B cell (primary cell): ENCODE data around the gene LRRN3.

GRCh38 chr7:108135498-108136053, 5.4 kb upstream of the LAMB4 start:
- PRO-cap, result bidirectional peak, plus-strand start at chr7:108135802, minus-strand start at chr7:108135725
- CAGE, long polyA plus RNA, result no peak

DNA sequence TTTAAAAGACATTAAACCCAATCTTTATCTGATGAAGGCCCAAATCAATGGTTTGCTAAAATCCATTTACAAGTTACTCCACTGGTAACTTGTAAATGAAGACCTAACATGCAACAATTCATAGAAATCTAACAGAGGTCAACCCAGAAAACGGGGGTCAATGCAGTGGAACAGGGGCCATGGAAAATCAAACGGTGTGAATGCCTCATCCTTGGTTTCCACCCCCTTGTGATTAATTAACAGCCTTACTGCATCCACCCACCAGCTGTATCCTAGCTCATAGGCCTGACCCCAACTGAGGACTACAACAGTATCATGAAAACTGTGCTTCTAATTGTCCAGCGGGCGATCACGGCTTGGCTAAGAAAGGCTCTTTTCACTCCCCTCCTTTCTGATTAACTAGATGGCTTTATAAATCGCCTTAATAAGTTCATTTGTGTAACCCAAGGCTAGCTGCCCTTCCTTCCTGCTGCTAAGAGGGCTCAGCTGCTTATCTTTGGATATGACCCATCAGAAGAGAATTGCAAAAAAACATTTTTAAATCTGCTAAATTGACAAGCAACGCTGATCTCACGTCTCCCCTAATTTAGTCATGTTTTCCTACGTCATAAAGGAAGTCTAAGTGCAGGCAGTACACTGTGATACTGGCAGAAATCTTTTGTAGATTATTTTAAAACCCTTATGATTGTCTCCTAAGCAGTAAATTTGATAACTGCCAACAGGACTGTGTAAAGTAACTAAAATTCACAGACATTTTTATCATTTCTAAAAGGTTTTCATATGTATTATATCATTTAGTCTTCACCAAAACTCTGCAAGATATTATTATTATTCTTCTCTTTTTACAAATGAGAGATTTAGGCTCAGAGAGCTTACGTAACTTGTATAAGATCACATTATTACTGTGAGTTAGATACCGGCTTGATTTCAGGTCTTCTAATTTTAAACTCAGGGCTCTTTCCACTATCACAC, 163.0 kb downstream of the NRCAM start:
- PRO-cap, result no peak
- CAGE, long polyA plus RNA, result no peak

GRCh38 chr7:108294562-108295113, 161.6 kb downstream of the NRCAM start:
- PRO-cap, result no peak
- CAGE, long polyA plus RNA, result no peak

DNA sequence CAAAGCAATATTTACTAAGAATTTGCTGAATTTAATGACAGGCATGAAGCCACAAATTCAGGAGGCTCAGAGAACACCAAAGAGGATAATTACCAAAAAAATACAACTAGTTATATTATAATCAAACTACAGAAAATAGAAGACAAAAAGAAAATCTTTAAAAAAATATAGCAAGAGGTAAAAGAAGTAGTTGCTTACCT, 1127.7 kb downstream of the DNAJB9 start:
- PRO-cap, result no peak
- CAGE, long polyA plus RNA, result no peak

DNA sequence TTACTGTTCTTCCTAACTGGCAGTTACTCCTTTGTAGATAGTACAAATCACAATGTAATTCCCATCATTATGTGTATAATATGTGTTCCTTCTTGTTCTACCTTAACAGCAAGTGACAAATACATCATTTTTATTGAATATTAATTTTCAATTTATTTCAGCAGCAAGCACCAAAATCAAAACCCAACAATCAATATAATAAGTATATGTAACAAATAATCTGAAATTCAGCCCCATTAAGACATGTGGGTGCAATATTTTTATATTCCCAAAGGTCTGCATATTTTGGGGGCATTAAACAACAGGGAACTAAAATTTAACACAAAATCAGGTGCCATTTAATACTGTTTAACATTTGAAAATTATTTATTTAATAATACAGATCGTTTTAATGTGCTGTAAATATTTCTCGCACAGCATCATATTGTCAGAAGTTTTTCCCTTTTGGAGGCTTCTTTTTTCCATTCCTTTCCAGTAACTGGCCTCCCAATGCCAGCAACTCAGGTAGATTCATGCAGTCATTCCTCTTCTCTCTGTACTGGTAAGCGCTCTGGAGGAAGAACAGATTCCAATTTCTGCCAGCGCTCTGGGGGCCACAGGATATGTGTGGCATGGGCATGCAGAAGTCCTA, 427.7 kb upstream of the LRRN3 start:
- PRO-cap, result no peak
- CAGE, long polyA plus RNA, result no peak

- PRO-cap, result no peak
- CAGE, long polyA plus RNA, result no peak
Measured at GRCh38 chr7:111082340-111082734, 8.6 kb upstream of the LRRN3 start.

DNA sequence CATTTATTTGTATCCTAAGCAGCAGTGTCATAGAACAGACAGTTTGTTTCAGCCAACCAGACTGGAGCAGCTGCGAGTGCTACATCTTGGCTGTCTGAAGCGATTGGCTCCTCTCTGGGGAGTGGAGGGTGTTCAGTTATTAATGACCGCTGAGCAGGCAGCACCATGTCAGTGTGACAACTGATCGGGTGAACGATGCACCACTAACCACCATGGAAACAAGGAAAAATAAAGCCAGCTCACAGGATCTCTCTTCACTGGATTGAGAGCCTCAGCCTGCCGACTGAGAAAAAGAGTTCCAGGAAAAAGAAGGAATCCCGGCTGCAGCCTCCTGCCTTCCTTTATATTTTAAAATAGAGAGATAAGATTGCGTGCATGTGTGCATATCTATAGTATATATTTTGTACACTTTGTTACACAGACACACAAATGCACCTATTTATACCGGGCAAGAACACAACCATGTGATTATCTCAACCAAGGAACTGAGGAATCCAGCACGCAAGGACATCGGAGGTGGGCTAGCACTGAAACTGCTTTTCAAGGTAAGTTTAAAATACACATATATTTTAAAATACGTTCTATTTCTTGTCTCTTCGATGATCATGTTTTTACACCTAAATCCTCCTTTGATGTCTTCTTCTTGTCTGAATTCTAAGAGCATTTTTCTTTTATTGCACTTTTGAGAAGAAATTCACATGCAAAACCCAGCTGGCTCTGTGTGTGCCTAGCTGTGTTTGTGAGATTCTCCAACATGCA, at the start of gene LRRN3:
Gene LRRN3, plus strand, starts transcription at position 168 of the 759 bp plus-strand sequence.
- PRO-cap, result no peak
- CAGE, long polyA plus RNA, result no peak

GRCh38 chr7:111226160-111226560, 135.2 kb downstream of the LRRN3 start:
- PRO-cap, result no peak
- CAGE, long polyA plus RNA, result no peak

DNA sequence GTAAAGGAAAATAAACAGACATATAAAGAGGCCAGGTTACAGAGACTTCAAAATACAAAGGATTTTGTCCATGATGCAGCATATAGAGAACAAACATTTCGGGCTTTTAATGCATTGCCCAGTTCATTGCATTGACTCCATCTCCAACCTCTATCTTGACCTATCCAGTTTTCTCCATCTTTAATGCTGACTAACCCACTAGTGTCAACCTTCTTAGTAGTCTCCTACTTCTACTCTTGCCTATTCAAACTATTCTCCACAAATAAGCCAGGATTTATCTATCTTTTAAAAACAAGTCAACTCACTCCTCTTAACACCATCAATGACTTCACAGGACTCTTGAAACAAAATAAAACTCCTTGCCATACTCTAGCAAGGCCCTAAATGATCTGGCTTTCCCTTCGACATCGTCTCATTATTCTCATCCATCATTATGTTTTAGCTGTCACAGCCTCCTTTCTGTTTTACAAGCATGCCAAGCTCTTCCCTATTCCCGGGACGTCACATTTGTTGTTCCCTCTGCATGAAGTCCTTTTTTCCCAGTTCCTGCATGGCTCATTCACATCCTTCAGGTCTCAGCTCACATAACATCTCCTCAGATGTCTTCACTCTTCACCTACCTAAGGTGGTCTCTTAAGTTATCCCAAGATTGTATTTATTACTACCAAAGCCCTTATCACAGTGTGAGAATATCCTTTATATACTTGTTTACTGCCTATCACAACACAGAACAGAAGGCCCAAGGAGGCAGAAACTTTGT, 189.0 kb downstream of the LRRN3 start:
- PRO-cap, result no peak
- CAGE, long polyA plus RNA, result no peak

- PRO-cap, result no peak
- CAGE, long polyA plus RNA, result no peak
Measured at GRCh38 chr7:111392422-111393104, 169.7 kb downstream of the IMMP2L start.

DNA sequence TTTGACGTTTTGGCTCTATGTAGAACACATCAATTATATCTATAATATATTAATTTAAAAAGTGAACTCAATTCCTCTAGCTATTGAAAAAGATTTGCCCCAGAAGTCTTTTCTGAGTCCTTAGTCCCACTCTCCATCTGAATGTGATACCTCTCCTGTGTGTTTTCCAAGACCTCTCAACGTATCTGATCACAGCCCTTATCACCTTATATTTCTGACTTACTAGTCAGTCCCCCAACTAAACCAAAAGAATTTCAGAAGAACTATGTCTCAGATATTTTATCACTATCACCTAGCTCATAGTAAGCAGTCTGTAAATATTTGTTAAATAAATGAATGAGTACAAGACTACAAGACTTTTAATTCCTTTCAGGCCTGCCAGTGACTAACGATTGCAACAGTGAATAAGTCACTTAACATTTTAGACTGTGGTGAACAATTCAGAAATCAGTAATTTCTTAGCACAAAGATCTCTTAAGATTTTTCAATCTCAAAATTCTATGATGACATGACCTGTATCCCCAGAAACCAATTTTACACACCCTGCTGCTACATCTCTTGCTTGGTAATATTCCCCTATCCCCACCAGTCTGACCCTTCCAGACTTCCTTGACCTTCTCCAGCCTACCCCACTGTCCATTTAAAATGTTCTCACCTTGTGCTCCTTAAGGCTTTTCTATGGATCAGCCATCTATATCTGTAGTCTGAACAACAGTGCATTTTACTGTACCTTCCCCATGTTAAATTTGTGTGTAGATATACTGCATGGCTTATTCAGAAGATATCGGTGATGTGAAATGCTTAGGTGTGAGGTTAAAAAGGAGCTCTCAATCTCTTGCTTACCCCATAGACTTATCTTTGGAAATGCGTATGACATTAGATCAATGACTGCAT, 162.1 kb downstream of the IMMP2L start:
- PRO-cap, result no peak
- CAGE, long polyA plus RNA, result no peak

DNA sequence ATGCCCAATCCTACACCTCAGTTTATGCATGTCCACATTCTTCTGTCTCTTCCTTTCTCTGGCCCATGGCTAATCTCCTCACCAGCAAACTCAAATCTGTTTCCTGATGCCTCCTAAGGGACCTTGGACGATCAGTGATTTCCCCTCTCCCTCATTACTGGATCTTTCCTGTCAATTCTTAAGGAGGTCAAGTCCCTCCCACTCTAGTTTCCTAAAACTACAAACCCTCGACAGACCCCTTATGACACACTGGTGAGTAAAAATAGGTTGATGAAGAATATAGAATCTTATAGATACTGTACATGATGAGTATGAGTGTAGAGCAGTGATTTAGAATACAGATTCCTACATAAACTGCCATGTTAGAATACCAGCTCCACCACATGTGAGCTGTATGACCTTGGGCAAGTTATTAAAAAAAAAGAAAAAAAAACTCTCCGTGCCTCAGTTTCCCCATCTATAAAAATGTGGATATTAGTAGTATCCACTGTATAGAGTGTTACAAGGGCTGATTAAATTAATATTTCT, 236.2 kb downstream of the DOCK4 start:
- PRO-cap, result no peak
- CAGE, long polyA plus RNA, result no peak

- PRO-cap, result no peak
- CAGE, long polyA plus RNA, result no peak
Measured at GRCh38 chr7:112145710-112146093, 60.5 kb downstream of the DOCK4 start.

GRCh38 chr7:112203972-112204536, 2.1 kb downstream of the DOCK4 start:
- PRO-cap, result no peak
- CAGE, long polyA plus RNA, result no peak

GRCh38 chr7:112349281-112350206, 100.7 kb upstream of the IFRD1 start:
- PRO-cap, result no peak
- CAGE, long polyA plus RNA, result no peak

GRCh38 chr7:112422053-112422357, 28.3 kb upstream of the IFRD1 start:
- PRO-cap, result no peak
- CAGE, long polyA plus RNA, result no peak

- PRO-cap, result unidirectional peak, plus-strand start at chr7:112476926
- CAGE, long polyA plus RNA, result no peak
Measured at GRCh38 chr7:112476714-112477218, 4.0 kb upstream of the LSMEM1 start.

GRCh38 chr7:112509732-112510876, 29.3 kb downstream of the LSMEM1 start:
- PRO-cap, result no peak
- CAGE, long polyA plus RNA, result no peak

DNA sequence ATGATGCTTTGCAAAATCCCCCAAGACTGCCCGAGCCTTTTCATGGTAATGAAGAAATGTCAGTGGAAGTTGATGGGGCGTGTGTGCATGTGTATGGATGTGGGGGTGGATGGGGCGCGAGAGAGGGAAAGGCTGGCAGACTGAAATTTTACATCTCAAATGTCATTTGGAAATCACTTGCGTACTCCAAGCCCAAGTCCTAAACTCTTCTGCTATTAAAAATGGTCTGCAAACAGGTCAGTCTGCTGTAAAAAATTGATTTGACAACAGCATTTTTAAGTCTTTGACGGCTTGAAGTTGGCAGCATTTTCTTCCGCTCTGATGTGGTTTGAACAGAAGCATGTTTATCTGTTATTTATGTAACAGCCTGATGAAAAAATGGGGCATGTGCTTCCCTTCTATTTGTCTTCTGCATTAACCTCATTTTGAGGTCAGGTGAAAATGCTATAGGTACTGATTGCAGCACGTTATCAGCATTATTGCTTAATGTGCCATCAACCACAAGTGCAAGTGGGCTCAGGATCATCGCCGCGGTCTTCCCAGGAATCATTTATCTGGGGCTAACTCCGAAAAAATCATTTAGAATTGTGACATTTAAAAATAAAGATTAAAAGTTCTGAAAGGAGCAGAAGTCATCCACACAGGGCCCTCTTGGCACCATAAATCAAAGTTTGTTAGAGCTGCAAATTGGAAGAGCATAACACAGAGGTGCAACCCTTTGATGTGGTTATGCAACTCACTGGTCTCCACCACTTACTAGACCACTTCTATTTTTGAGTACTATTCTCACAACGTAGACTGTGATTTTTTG, 307.5 kb downstream of the MDFIC start:
- PRO-cap, result no peak
- CAGE, long polyA plus RNA, result no peak

DNA sequence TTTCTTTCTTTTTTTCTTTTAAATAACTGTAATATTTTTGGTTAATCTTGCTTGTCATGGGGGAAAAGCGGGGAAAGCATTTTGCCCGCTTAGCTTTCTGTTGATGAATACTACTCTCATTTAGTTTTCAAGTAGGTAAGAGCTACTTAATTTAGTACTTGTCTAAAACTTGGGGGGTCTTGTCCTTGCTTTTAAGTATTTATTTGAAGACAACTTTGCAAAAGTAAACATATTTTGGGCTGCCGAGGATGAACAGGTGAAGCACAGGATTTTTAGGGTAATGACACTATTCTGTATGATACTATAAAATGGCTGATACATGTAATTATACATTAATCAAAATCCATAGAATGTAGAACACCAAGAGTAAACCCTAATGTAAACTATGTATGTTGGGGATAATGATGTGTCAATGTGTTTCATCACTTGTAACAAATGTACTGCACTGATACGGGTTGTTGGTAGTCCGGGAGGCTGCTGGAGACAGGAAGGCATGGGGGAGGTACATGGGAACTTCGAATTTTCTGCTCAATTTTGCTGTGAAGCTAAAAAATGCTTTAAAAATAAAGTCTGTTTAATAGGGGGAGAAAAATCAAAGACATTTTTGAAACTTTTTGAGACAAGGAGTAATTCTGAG, 1.8 kb downstream of the TES start:
- PRO-cap, result no peak
- CAGE, long polyA plus RNA, result no peak